ENCODE measurements around the genes KRT81, KRT6C, KRT4, EIF4B and ITGB7.

- PRO-cap, 2 experiments = no peak in any of the 2 experiments
These were observed 6.9 kb upstream of the ATG101 start for GRCh38 chr12:52062594-52063586.

- PRO-cap, 2 experiments = no peak in any of the 2 experiments
These were observed 5.7 kb upstream of the ATG101 start for GRCh38 chr12:52063587-52064929.

- PRO-cap, 2 experiments = no peak in any of the 2 experiments
These were observed 848 bp upstream of the ATG101 start for GRCh38 chr12:52068988-52069271.

DNA sequence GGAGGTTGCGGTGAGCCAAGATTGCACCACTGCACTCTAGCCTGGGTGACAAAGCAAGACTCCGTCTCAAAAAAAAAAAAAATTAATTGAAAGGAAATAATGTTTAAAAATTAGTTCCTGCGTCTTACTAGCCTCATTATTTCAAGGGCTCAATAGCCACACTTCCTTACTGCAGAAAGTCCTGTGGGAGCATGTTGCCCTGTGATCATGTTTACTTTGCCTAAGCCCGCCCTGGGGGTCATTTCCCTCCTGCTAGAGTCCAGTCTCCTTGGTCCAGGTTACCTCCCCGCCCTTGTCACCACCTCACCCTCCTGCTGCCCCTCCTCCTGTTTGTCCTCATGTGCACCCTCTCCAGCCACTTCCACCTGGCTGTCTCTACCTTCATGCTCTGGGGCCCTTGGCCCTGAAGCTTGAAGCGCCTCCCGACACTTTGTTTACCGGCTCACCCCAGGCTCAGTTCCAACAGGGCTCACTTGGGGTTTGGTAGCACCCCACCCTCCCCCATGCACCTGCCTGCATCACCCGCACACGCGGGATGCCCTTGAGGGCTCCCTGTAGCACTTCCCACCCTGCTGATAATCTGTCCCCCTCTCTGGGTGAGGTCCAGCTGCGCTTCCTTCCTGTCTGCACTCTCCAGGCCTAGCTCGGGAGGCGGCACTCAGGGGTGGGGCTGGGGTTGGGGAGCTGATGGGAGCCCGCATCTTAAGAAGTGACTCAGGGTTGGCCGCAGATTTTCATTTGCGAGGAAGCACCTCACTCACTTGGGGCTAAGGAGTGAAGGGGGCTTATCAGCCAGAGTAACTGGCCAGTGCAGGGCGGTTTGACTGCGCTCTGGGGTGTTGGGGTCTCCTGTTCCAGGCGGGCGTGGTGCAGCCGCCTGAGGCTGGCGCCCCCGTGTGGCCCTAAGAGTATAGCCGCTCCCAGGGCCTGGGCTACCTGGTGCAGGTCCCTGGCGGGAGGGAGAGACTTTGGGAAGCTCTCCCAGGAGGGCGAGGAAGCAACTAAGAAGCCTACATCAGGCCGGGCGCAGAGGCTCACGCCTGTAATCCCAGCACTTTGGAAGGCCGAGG is 40.1 kb downstream of the SMIM41 start:
- PRO-cap, 2 experiments = no peak in any of the 2 experiments

- PRO-cap, 2 experiments = no peak in any of the 2 experiments
These were observed 16.1 kb upstream of the KRT80 start for GRCh38 chr12:52207938-52208371.

DNA sequence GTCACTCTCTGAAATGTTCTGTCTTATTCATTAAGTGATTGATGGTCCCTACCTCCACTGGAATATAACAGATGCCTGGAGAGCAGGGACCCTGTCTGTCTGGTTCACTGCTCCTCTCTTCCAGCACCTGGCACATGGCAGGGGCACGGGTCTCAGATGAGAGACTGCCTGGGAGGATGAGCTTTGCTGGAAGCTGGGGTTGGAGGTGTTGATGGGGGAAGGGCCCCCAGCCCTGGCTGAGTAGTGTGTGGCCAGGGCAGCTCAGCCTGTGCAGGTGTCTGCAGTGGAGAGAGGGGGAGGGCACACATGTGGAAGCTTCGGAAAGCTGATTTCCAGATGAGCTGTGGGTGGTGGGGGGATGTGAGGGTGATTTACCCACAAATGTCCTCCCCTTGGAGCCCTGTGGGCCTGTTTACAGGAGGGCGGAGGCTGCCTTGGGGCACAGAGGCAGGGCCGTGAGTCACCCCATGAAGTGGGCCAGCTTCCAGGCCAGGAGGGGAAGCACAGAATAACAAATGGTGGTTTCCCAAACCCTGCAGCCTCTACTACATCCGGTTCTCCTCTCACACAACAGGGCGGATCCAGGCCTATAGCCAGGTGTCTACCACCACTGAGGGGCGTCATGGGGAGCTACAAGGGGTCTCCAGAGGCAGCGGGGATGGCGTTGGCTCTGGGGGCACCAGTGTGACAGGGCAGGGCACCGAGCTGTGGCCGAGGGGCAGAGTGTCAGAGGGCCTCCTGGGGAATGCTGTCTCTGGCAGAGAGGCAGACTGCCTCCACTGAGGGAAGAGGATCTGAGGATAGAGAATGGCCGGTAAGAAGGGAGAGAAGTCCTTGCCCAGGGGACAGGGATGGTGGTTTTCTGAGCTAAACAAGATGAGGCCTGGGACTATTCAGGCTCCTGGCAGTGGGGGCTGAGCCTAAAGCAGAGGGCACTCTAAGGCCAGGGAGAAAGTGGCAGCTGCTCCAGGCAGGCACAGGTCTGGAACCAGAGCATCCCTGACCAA is 11.1 kb downstream of the KRT7 start:
- PRO-cap, 2 experiments = no peak in any of the 2 experiments

DNA sequence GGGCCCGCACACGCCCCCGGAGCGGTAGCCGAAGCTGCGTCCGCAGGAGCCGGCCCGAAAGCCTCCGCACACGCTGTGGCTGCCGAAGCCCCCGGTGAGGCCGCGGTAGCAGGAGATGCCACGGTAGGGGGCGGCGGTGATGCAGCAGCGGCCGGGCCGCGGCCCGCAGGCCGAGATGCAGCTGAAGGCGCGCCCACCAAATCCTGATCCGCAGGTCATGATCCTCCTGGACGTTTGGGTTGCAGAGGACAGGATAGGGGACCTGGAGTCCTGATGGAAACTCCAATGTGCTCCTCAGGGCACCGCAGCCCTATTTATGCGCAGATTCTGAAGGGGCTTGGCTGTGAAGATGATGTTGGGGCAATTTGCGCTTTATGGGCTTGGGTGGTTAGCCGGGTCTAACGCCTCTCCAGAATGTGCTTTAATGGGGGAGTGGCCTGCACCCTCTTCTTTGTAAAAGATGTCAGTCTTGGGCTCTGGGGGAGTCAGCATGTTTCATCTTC is at the start of gene KRT81:
TSS of gene KRT81 (minus strand) at position 288 of the 503 bp plus-strand sequence.
- PRO-cap, 2 experiments = no peak in any of the 2 experiments

DNA sequence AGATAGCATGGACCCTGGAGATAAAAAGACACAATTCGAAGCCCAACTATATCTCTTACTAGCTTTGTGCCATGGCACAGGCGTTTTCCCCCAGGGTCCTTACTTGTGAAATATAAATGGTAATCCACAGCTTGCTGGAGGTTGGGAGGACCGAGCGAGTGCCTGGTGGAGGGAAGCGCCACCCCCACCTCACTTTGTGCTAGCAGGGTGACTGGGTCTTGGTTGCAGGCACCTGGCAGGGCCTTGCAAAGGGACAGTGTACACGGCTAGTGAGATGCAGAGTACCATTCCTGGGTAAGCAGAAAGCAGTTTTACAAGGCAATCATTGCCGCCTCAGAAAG is 2.5 kb upstream of the KRT83 start:
- PRO-cap, 2 experiments = no peak in any of the 2 experiments

GRCh38 chr12:52473556-52474271 is at the start of gene KRT6C:
KRT6C (minus strand) TSS chr12:52473805.
- PRO-cap, 2 experiments = no peak in any of the 2 experiments

DNA sequence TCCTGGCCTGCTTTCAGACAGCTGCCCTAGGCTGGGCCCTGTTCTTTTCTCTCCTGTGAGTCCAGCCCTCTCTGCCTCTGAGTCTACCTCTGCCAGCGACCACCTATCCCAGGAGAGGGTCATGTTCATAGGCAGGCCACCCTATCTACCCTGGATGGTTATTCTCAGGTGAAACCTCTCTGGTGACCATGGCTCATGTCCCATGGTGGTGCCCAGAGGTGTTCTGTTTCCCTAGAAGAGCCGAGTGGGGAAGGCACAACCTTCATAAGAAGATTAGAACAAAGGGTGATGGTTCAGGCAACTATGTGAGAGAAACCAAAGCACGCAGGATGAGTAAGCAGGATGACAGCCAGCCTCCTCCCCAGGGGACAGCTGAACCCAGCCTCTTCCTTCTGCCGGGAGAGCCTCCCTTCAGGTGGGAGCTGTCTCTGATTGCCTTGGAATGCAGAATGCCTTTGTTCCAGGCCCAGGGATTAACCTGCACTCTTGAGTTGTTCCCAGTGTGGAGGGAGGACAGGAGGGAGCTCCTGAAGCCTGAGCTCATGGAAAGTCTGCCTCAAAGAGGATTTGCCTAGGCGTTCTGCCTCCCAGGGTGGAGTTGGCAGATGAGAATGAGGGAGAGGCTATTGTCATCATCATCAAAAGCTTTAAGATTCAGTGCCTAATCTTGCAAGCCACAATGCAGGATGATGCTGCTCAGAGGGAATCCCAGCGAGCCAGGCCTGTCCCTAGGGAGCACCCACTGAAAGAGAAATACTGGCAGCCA is 3.5 kb upstream of the KRT6A start:
- PRO-cap, 2 experiments = no peak in any of the 2 experiments

DNA sequence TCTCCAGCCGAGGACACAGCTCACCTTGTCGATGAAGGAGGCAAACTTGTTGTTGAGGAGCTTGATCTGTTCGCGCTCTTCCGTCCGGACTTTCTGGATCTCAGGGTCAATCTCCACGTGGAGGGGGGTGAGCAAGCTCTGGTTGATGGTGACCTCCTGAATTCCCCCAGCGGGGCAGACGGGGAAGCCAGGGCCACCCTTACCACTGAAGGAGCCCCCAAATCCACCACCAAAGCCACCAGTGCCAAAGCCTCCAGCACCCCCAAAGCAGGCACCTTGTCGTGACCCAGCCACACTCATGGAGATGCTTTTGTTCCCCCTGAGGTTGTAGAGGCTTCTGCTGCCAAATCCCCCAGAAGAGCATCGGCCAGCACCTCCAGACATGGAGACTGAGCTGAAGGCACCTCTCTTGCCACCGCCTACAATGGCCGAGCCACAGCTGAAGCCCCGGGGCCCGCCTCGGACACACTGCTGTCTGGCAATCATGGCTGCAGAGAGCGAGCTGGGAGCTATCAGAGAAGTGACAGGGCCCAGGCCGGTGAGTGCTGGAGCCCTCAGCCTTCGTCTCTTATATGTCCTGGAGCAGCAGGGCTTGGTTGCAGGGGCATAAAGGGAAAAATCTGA is at the start of gene KRT4:
TSS of gene KRT4 (minus strand) at position 544 of the 624 bp plus-strand sequence.
- PRO-cap, 2 experiments = no peak in any of the 2 experiments

- PRO-cap, 2 experiments = peak in 2 of 2 experiments; most common plus-strand start chr12:53006456 (in 2); most common minus-strand start chr12:53006112 (in 1)
These were observed at the start of gene EIF4B for GRCh38 chr12:53005849-53006587. EIF4B (plus strand) TSS chr12:53006456.

- PRO-cap, 2 experiments = no peak in any of the 2 experiments
These were observed 21.3 kb downstream of the EIF4B start for GRCh38 chr12:53027207-53028355.

DNA sequence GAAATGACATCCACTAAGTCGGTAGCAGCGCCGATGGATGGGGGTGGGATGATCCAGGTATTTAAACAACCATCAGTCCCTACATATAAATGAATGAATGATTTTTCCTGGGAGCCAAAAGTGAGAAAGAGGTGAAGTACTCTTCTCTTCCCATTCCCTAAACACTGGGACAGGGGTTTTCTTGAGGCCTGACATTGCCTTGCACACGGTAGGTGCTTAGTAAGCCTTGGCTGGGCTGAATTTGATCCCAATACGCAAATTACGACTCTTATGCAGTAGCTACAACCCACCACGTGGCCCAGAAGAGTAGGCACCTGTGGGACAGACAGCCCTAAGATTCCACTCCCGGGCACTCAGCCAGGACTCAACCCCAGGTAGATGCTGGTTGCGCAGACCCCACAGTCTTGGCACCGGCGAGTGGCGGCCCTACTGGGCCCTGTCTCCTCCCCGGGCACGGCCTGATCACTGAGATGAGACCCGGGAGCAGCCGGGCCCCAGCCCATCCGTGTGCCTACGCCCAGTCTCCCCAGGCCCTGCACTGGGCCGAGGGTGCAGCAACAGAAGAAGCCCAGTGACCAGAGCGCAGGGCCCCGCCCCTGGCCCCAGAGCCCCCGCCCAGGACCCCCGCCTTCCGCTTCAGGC is 449 bp downstream of the SPRYD3 start:
- PRO-cap, 2 experiments = no peak in any of the 2 experiments

DNA sequence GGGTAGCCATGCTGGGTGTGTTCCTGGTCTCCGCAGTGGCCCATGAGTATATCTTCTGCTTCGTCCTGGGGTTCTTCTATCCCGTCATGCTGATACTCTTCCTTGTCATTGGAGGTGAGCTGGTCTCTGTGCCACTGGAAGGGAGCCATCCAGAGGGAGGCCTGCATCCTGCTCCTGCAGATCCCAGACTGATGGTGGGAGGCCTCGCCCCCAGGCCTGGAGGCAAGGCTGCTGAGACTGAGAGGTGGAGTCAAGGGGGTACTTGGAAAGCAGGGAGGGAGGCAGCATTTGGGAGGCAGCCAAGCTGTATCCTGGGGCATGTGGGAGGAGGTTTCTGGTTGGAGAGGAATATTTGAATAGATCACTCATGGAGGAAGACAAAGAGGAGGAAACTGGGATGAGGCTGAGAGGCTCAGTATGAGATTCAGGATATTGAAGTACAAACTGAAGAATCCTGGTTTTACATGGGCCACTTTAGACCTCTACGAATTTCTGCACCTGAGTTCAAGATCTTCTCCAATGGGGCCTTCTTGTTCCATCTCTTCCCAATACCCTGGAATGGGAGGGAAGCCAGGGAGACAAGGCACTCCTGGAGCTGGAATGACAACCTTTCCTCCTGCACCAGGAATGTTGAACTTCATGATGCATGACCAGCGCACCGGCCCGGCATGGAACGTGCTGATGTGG is 20.0 kb downstream of the SOAT2 start:
- PRO-cap, 2 experiments = no peak in any of the 2 experiments

GRCh38 chr12:53207020-53207610 is at the start of gene ITGB7:
ITGB7 (minus strand) TSS chr12:53207251.
- PRO-cap, 2 experiments = peak in 1 of 2 experiments; most common minus-strand start chr12:53207247 (in 1)

DNA sequence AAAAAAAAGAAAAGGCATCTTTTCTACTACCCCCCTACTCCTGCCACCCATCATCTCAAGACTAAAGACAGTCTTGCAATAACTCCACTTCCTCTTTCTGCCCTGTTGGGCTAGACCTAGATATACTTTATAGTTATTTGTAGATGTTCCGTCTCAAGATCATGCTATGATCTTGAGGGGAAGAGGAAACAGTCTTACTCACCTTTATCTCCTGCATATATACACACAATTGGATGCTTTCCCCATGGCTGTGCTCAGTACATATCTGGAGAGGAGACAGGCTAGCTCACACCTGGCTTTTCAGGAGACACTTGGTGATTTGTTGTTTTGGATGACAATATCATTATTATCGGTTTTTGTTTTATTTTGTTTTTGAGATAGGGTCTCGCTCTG is 4.2 kb downstream of the MFSD5 start:
- PRO-cap, 2 experiments = no peak in any of the 2 experiments

- PRO-cap, 2 experiments = no peak in any of the 2 experiments
These were observed 532 bp downstream of the PCBP2 start for GRCh38 chr12:53452171-53453097.

GRCh38 chr12:53456367-53457528 is 4.8 kb downstream of the PCBP2 start:
- PRO-cap, 2 experiments = no peak in any of the 2 experiments

DNA sequence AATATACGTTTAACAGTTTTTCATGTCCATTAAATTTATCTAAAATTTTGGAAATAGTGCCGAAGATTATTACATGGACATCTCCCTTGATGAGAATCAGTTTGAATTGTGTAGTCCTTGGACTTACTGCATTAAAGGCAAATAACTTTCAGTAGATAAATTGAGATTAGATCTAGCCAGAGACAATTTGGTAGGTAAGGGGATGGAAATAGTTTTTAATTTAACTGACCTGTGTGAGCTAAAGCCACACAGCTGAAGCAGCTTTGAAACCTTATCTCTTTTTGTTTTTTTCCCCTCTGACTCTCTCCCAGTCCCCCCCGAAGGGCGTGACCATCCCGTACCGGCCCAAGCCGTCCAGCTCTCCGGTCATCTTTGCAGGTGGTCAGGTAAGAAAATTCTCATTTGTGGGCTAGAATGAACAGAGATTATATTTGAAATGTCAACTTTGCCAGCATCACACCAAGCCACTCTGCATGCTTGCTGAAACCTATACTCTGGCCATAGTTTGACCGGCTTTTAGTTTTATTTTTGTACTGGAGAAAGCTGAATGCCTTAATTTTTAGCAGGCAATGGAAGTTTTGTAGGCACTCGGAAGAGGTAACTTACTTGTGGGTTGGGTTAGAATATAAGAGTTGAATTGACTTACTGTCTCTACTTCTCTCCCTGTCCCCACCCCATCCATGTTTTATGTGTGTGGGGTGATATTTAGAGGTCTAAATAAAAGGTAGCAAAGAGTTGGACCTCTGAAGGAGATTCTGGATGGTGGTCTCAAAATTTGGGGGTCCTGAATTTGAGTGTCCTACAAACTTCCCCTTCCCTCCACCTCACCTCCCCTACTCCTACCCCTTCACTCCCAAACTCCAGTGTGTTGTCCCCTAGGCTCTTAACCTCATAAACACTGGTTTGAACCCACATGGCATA is 10.5 kb downstream of the PCBP2 start:
- PRO-cap, 2 experiments = no peak in any of the 2 experiments